ENCODE measurements around a stretch of chr15.

DNA sequence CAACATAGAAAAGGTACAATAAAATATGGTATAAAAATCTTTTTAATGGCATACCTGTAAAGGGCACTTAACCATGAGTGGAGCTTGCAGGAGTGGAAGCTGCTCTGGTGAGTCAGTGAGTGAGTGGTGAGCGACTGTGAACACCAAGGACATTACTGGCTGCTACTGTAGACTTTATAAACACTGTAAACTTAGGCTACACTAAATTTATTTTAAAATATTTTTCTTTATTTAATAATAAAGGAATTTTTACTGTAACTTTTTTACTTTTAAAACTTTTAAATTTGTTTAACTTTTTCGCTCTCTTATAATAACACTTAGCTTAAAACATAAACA lies 47.3 kb downstream of the FSIP1 start:
- RRBS, result no CpG with 5 or more reads among the region's 2 CpGs

- RRBS, result no CpG with 5 or more reads among the region's 7 CpGs
Measured at GRCh38 chr15:39918558-39919143, 1.4 kb downstream of the GPR176 start.

DNA sequence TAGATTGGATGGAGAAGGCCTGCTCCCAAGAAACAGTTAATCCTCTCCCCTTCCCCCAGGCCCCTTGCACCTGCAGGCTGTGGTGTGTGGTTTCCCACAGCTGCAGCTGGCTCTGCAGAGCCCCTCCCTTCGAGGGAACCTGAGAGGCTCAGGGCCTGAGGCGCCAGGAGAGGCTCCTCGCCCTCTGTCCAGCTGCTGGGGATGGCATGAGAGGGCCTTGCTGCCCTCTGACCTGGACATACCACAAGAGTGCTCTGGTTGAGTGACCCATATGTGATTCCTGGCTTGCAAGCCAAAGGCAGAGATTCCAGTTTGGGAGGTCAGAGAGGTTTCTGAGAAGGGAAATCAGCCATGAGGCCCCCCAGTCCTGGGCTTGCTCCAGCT lies 15.8 kb upstream of the SRP14 start:
- RRBS, result no CpG with 5 or more reads among the region's 3 CpGs

GRCh38 chr15:40074149-40074587 lies 34.5 kb downstream of the BMF start:
- RRBS, result no CpG with 5 or more reads among the region's 16 CpGs

DNA sequence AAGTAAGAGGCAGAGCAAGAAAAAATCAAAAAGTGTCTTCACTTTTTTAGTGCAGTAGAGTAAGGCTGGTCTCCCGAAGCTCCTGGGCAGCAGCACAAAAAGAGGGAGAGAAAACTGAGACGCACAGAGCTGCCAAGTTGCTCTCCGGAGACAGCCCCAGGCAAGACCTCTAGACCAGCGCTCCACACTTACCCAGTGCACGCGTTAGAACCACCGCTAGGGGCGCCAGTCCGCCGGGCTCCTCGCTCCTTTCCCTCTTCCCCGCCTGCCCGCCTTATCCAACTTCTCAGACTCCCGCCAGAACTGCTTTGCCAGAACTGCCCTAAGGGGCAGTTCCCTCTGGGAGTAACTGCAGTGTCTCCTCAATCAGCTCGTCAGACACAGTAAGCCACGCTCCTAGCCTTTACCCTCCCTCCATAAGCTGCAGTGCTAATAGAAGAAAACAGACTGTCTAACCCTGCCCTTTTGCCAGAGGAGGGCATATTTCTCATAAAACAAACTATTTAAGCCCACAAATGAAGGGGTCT lies 3.9 kb downstream of the BMF start:
- RRBS, result 8% methylated on average over 8 of the region's 16 CpGs

GRCh38 chr15:40115595-40116301 lies 7.1 kb upstream of the BMF start:
- RRBS, result no CpG with 5 or more reads among the region's 13 CpGs

- RRBS, result no CpG with 5 or more reads among the region's 9 CpGs
Measured at GRCh38 chr15:40249121-40249635, 10.3 kb downstream of the PAK6 start.

DNA sequence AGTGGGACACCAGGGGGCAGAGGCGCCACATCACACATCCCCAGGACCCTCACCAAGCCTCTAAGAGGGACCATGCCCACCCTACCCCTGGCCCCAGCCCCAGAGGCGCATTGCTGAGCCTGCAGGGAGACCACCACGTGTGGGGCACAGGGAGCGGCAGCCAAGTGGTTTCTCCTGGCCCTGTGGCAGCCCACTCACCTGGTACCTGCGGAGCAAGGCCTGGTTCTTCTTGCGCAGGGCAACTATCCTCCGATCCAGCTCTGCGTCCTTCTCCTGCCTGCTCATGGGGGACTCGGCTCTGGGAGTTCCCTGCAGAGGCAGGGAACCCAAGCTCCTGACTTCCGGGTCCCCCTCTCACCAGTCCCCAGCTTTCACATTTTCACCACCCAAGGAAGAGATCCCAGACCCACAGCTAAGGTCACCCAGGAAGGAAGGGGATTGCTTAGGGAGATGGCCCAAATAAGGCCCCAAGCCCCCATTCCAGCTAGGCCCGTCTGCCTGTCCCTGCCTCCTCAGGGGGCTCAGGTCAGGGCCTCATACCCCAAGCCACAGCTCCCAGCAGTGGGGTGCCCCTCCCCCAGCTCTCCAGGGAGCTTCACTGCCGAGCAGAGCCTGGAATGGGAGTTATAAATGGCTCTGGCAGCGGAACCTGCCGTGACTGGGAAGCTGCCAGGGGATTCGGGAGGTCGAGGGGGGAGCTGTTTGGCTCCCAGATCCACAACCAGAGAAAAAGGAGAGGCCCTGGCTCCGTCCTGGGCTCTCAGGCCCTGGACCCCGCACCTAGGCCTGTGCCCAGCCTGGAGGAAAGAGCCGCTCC lies 824 bp downstream of the CCDC9B start:
- RRBS, result no CpG with 5 or more reads among the region's 19 CpGs

- RRBS, result no CpG with 5 or more reads among the region's 8 CpGs
Measured at GRCh38 chr15:40347826-40348435, 2.9 kb upstream of the PHGR1 start.

GRCh38 chr15:40442098-40442670 lies 1.4 kb downstream of the BAHD1 start:
- RRBS, result 4% methylated on average over 26 of the region's 47 CpGs

- RRBS, result no CpG with 5 or more reads among the region's 25 CpGs
Measured at GRCh38 chr15:40506842-40507408, 36.1 kb downstream of the CHST14 start.

GRCh38 chr15:40582639-40583377 lies 11.2 kb upstream of the KNL1 start:
- RRBS, result no CpG with 5 or more reads among the region's 9 CpGs

- RRBS, result no CpG with 5 or more reads among the region's 9 CpGs
Measured at GRCh38 chr15:40751170-40751703, 3.8 kb downstream of the RMDN3 start.

DNA sequence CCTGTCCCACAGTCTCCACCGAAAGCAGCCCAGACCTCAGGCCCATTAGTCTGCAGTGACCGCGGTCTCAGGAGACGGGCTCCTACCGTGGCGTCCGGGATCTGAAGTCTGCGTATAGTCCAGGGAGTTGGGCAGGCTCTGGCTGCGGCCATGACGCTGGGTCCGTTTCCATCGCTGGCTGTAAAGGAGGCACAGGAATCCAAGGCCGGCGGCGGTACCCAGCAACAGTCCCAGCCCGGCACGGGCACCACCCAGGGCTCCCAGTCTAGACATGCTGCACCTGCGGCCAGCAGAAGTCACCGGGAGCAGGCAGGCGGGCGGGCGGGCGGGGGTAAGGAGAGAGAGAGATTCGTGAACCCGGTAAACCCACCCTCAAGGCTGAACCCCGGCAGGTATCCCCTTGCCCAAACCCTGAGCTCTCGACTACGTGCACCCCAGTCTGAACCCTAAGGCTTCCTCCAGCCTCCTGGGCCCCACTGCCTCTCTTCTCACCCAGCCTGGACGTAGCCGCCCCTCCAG lies 484 bp downstream of the RMDN3 start:
- RRBS, result 5% methylated on average over 10 of the region's 30 CpGs

GRCh38 chr15:40769011-40769799 lies 575 bp upstream of the C15orf62 start:
- RRBS, result 51% methylated on average over 5 of the region's 22 CpGs

DNA sequence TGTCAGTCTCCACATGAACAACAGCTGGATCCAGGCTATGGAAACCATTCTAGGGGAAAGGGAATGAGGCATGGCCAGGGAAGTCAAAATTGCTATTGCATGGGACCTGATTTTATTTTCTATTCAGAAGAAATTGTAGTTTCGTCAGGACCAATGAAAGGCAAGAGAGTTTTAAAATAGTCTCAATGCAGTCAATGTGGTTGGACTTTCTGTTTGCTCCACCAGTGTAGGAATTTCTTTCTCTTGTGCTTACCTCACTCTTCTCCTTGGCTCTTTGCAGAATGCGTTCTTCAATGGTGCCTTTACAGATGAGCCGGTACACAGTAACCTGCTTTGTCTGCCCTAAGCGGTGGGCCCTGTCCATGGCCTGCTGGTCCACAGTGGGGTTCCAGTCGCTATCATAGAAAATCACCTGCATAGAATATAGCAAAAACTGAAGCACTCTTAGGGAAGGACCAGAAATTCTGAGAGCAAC lies 34.3 kb downstream of the CHAC1 start:
- RRBS, result no CpG with 5 or more reads among the region's 5 CpGs

DNA sequence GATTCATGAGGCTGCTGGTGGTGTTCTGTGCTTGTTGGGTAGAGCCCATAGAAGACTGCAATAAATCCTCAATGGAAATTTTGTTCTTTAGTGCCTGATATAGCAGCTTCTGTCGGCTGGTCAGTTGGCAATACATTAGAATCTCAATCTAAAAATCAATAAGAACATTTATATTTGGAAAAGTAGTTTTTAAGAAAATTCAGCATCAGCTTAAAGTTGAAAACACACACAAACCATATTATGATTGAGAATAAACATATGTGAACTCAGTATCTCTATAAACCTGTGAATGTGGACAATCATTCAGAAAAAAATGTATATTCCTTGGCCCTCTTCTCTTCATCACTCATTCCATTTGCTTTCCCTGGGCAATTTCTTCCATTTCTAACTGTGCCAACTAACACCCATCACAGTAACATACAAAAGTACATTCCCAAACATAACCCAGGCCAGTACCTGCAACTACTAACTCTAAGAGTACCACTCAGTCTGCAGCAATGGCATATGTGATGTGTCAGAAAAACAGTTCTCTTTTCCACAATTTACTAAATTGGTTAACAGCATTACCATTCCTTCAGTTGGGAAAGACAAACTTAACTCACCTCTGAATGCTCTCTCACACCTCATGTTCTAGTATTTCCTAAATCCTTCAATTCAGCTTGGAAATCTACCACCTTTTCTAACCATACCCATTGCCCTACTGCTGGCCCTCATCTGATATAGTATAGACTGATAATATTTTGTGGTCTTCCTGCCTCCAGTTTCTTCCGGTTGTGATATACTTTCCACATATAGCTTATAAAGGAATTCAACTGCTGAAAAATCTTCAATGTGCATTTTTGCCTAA lies 65.9 kb downstream of the INO80 start:
- RRBS, result no CpG with 5 or more reads among the region's 2 CpGs

- RRBS, result no CpG with 5 or more reads among the region's 16 CpGs
Measured at GRCh38 chr15:41290991-41291745, 41.2 kb downstream of the OIP5 start.

DNA sequence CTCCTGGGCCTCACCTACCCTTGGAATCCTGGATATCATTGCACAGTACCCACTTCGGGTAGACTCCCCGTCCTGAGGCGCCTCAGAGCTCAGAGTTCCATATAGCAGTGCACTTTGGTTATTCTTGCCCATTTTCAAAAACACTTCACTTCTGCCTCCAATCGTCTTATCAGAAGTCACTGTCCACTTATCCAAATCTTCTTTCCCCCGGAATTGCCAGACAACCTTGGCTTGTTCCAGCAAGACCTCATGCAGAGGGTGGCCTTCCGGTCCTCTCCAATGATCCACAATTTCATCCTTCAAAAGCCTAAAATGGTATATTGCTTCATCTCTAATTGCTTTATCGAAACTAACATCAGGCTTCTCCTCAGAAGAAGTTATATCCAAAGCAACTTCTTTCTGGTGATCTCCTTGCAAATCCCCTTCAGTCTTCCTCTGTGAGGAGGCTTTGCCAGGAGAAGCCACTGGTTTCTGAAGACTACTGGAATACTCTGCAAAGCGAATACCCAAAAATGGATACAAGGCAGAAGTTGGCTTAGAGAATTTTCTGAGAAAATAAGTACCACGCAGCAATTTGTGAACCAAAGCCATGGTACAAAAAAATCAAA lies 5.7 kb downstream of the NDUFAF1 start:
- RRBS, result 96% methylated on average over 2 of the region's 9 CpGs

DNA sequence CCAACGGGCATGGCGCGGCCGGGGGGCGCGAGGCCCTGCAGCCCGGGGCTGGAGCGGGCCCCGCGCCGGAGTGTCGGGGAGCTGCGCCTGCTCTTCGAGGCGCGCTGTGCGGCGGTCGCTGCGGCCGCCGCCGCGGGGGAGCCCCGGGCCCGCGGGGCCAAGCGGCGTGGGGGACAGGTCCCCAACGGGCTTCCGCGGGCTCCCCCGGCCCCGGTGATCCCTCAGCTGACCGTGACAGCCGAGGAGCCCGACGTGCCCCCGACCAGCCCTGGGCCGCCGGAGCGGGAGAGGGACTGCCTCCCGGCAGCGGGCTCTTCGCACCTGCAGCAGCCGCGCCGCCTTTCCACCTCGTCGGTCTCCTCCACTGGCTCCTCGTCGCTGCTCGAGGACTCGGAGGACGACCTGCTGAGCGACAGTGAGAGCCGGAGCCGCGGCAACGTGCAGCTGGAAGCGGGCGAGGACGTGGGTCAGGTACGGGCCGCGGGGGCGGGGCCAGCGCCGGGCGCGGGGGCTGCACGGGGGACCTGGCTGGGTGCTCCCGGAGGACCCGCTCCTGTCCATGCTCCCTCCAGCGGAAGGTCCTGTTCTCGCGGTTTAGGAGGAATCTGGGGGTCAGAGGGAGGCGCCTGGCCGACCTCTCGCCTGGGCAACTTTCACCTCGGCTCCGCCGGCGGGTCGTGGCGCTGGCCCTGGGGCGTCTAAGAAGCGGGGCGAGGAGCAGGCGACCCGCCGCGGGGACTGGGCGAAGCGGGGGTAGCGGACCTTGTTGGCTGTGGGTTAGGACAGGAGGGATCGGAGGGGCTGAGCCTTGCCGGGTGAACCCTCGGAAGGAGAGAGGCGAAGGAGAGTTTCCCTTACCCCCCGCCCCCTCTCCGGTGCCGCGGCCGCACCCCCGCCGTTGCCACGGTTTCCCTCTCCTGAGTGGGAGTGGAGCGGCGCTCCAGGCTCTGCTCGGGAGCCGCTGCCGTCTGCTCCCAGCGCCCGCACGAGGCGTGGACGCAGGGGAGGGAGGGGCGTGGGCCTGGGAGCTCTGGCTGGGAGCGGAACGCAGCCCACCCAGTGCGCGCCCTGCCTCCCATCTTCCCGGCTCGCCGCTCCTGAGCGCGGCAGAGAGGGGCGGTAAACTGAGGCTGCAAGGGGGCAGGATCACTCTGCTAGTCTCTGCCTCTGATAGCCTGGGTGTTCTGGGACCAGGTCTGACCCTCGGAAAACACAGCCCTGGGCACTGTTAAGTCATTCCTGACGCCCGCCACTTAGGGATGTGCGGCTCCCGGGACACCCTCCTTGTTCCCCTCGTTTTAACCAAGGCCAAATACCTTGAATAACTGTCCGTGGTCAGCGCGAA lies 744 bp downstream of the ITPKA start:
- RRBS, result 5% methylated on average over 50 of the region's 138 CpGs

Data from islet of Langerhans (tissue), 1 donor.